ENCODE measurements around the genes ESRRG and TGFB2.

DNA sequence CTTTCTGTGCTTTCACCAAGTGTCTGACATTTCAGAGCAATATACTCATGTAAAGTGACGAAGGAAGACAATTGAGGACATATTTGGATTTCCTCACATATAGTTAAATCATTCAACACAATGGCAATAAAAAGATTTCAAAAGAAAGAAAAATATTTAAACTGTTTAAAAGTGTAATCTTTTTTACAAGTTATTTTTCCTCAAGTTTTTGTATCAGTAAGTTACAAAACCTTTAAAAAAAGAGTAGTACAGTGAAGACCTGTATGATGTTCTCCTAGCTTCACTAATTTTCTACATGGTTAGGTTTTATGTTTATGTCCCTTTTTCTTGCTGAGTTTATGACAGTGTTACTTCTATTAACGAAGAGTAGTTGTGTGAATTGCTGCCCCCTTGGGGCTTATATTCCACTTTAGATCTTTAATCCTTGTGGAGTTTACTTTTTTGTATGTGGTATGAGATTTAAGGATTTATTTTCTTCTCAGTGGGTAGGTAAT is 14.6 kb downstream of the KCTD3 start:
- RRBS: no CpG with 5 or more reads among the region's 2 CpGs

DNA sequence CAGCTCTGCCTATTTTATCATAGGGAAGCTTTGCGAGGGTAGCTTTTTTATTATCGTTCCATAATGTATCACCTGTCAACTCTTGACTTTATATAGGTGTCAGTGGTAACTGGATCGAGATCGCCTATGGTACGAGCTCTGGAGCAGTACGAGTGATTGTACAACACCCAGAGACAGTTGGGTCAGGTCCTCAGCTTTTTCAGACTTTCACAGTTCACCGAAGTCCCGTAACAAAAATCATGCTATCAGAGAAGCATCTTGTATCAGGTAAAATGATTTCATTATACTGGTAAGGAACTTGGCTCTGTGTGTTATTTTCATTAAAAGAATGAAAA is 36.9 kb downstream of the KCTD3 start:
- RRBS: no CpG with 5 or more reads among the region's 8 CpGs

- RRBS: no CpG with 5 or more reads among the region's 4 CpGs
Observed at GRCh38 chr1:215645081-215645624, 78.0 kb downstream of the KCTD3 start.

DNA sequence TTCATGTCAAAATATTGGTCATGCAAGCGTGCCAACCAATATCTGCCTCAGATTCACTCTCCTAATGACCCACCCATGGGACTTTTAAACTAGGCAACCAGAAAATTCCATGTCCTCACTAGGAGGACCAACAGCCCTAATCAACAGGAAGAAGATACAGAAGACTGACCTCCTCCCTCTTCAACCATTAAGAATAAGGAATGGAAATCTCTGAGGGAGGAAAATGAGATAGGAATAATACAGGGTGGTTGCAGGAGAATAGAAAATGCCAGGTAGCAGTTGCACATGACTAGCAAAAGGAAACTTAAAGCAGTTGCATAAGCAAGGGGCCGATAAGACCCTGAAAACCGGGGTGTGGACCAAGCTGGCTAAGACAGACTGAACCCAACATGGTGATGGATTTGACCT is 61.0 kb upstream of the USH2A start:
- RRBS: no CpG with 5 or more reads among the region's 3 CpGs

DNA sequence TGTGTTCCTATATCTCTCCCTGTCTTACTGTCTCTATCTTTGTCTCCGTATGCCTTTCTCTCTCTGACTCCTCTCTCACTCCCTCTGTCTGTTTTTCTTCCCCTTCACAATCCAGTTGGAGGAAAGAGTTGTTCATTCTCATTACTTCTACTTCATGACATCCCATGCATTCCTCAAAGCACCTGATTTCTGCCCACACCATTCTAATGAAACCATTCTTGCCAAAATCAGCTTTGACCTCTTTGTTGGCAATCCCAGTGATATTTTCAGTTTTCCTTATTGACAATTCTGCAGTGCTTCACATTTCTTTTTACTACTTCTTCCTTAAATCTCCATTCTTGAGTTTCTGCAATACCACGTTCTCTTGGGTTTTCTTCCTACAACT is 97.4 kb downstream of the ESRRG start:
- RRBS: no CpG with 5 or more reads among the region's 2 CpGs

- RRBS: no CpG with 5 or more reads among the region's 24 CpGs
Observed at GRCh38 chr1:216723036-216723743, at the start of gene ESRRG. Gene ESRRG, minus strand, starts transcription at chr1:216723429.

DNA sequence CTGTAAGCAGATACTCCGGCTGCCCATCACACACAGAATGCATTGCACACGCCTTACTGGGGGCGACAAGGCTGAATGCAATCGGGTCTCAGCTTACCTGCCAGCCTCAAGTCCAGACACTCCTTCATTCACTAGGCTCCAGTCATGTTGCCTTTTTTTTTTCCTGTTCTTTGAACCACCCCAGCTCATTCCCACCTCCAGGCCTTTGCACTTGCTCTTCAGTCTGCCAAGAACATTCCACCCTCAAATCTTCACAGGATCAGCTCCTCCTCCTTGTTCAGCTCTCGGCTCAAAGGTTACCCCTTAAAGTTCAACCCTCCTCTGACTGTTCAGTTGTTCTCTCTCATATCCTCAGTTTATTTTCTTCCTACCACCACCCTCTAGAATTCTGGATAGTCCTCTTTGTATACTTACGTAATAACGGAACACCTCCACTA is 181.9 kb upstream of the ESRRG start:
- RRBS: no CpG with 5 or more reads among the region's 7 CpGs

DNA sequence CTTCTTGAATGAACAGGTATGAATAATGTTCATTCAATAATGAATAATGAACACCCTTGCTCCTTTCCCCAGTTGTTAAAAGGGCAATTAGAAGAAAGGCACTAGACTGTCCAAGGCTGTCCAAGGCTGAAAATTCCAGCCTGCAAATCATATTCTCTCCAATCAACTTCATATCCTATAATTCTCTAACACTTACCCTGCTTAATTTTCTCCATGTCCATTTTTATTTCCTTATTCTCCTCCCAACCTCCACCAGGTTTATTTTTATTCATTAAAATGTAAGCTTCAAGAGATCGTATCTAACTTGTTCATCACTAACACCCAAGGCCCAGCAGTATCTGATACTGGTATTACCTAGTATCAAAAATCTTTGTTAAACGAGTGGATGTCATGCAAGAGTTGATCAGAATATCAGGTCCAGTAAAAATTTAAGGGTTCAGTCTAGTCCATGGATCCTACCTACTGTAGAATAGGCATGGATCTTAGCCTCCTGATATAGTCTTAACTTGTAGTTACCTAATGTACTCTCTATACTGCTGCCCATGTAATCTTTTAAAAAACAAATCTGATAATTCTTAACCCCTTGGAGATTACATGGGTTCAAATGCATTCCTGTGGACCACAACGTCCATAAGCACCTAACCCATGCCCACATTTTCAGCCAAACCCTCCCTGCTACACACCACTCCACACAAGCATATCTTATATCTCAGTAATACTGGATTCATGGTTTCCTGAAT is 29.1 kb downstream of the GPATCH2 start:
- RRBS: no CpG with 5 or more reads among the region's 3 CpGs

DNA sequence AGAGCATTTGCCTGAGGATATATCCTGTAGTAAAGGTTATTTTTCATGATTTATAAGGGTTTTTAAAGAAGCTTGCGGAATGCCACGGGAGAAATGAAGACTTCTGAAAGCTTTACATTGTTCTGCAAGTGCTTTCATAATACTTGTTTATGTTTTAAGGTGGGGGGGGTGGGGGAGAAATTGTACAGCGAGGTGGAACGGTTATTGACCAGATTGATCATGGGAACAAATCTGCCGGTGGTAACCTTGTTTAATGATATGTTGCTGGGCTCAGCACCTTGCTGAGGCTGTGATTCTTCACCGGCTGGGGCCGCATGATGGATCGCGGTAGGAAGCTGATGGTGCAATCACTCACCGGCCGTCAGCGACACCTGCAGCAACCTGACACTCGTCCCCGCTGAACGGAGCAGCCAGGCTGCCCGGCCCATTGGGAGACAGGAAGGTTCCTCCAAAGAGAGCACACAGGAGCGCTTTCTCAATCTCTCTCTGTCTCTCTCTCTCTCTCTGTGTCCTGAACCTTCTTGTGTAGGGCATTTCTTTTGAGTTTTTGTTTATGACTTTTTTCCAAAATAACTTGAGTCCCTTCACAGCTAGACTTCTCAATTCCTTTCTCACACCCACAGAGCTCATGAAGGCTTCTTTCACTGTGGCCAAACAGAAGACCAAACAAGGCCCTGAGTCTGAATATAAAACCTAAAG is 128.5 kb upstream of the RRP15 start:
- RRBS: 22% methylated on average over 12 of the region's 17 CpGs

DNA sequence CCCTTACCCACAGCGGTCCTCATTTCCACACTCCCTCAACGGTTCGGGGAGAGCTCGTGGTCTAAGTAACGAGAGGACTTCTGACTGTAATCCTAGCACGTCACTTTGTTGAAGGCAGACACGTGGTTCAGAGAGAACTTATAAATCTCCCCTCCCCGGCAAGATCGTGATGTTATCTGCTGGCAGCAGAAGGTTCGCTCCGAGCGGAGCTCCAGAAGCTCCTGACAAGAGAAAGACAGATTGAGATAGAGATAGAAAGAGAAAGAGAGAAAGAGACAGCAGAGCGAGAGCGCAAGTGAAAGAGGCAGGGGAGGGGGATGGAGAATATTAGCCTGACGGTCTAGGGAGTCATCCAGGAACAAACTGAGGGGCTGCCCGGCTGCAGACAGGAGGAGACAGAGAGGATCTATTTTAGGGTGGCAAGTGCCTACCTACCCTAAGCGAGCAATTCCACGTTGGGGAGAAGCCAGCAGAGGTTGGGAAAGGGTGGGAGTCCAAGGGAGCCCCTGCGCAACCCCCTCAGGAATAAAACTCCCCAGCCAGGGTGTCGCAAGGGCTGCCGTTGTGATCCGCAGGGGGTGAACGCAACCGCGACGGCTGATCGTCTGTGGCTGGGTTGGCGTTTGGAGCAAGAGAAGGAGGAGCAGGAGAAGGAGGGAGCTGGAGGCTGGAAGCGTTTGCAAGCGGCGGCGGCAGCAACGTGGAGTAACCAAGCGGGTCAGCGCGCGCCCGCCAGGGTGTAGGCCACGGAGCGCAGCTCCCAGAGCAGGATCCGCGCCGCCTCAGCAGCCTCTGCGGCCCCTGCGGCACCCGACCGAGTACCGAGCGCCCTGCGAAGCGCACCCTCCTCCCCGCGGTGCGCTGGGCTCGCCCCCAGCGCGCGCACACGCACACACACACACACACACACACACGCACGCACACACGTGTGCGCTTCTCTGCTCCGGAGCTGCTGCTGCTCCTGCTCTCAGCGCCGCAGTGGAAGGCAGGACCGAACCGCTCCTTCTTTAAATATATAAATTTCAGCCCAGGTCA is at the start of gene TGFB2:
Gene TGFB2, plus strand, starts transcription at position 169 of the 1,035 bp plus-strand sequence.
- RRBS: 6% methylated on average over 3 of the region's 68 CpGs

DNA sequence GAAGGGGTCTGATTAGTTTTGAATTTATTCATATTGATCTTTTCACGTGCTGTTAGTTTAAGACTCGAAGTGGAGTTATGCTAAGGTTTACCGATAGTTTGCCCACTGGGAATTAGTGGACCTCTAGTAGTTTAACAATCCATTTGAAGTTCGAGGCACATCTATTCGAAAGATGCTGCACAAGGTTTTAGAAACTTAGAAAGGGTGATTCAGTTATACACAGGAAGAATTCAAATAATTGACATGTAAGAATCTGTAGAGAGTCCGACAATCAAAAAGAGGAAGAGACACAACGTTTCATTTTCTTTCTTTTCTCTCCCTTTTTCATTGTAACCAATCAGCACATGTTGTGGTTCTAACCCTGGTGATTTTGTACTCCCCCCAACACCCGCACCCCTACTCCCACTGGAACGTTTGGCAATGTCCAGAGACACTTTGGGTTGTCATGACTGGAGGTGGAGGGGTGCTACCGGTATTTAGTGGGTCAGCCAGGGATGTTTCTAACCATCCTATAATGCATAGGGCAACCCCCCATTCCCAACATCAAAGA is 4.9 kb downstream of the TGFB2 start:
- RRBS: no CpG with 5 or more reads among the region's 10 CpGs

GRCh38 chr1:218351242-218351999 is 6.3 kb downstream of the TGFB2 start:
- RRBS: no CpG with 5 or more reads among the region's 10 CpGs

- RRBS: no CpG with 5 or more reads among the region's 4 CpGs
Observed at GRCh38 chr1:218665086-218665669, 320.0 kb downstream of the TGFB2 start.

- RRBS: no CpG with 5 or more reads among the region's 1 CpG
Observed at GRCh38 chr1:219091950-219092419, 81.7 kb upstream of the LYPLAL1 start.

- RRBS: no CpG with 5 or more reads among the region's 4 CpGs
Observed at GRCh38 chr1:219403792-219404335, 209.0 kb downstream of the ZC3H11B start.

DNA sequence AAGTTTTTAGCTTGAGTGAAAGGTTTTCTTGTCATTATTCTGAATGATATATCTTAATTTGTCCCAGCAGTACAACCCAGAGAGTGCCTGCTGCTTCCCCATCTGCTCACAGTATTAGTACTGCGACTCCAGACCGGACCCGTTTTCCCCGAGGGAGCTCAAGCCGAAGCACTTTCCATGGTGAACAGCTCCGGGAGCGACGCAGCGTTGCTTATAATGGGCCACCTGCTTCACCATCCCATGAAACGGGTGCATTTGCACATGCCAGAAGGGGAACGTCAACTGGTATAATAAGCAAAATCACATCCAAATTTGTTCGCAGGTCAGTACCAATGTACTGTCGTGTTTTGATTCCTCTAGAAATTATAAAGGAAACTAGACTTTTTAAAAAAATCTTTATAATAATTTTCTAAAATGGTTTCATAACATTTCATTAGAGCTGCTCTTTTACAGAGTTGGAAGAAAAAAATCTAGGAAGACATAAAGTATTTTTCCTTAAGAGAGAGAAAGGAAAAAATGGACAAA is 37.1 kb upstream of the C1orf115 start:
- RRBS: 14% methylated on average over 5 of the region's 13 CpGs

DNA sequence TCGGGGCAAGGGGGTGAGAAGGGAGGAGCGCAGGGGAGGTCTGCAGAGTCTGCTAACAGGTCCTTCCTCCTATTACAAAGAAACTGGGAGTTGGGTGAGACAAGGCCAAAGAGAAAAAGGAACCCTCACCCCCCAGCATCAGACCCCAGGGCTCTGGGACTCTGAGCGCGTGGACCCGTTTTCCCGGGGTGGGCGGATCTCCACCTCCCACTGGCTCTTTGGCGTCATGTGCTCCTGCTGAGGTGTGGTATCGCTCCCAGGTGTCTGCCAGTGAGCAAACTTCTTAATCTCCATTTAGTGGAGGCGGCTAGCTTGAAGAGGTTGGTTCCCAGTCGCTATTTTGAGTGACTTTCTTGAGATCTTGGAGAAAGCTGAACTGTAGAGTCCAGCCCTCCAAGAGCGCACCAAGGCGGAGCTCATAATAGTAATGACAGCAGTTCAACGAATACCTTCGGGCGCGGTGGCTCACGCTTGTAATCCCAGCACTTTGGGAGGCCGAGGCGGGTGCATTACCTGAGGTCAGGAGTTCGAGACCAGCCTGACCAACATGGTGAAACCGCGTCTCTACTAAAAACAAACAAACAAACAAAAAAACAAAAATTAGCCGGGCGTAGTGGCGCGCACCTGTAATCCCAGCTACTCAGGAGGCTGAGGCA is 674 bp downstream of the MTARC1 start:
- RRBS: no CpG with 5 or more reads among the region's 27 CpGs

- RRBS: 24% methylated on average over 4 of the region's 6 CpGs
Observed at GRCh38 chr1:220843717-220844076, 35.5 kb upstream of the HLX start.

DNA sequence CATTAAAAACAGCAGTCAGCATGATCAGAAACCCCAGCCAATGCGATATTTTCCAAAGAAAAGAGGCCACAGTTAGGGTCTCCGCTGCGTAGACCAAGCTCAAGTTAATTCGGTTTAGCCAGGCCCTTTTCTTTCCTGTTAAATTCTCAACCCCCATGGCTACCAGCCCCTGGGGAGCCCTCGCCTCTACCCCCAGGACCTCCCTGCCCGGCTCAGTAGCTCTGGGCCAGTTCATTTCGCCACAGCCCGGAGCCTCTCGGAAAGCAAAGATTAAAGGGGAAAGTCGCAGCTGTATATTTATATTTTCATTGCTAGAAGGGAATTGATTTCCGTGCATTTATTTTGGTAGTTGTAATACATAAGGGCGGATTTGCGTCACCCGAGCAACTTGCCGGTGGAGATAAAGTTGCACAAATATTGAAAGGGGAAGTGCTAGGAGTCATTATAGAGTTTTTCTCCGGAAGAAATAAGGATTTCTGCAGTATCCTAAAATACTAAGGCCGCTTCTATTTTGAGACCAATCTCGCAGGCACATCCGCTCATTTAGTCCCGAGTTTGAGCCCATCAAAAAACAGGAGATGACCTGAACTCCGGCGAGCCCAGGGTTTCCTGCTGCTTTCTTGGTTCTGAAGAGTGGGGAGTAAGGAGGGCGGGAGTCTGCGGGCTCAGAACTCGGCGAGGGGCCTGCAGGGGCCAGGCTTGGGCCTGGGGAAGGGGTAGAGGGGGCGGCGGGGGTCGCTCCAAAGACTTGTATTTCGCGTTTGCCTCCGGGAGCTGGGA is 2.7 kb upstream of the HLX start:
- RRBS: 92% methylated on average over 5 of the region's 32 CpGs

Measured in PFSK-1 (cell line).